Jurkat, Clone E6-1 (cell line): ENCODE measurements around the genes SNX17, PPM1G and KRTCAP3.

DNA sequence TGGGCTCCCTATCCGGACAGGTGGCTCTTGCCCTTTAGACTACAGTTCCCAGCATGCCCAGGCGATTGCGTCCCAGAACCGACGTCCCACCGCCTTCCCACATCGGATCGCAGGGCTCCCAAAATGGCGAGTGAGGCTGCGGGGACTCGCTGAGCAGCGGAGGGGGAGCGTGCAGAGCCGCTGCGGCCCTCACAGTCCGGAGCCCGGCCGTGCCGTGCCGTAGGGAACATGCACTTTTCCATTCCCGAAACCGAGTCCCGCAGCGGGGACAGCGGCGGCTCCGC is at the start of gene SNX17:
TSS of gene SNX17 (plus strand) at position 101 of the 284 bp plus-strand sequence.
- RRBS = no CpG with 5 or more reads among the region's 27 CpGs

DNA sequence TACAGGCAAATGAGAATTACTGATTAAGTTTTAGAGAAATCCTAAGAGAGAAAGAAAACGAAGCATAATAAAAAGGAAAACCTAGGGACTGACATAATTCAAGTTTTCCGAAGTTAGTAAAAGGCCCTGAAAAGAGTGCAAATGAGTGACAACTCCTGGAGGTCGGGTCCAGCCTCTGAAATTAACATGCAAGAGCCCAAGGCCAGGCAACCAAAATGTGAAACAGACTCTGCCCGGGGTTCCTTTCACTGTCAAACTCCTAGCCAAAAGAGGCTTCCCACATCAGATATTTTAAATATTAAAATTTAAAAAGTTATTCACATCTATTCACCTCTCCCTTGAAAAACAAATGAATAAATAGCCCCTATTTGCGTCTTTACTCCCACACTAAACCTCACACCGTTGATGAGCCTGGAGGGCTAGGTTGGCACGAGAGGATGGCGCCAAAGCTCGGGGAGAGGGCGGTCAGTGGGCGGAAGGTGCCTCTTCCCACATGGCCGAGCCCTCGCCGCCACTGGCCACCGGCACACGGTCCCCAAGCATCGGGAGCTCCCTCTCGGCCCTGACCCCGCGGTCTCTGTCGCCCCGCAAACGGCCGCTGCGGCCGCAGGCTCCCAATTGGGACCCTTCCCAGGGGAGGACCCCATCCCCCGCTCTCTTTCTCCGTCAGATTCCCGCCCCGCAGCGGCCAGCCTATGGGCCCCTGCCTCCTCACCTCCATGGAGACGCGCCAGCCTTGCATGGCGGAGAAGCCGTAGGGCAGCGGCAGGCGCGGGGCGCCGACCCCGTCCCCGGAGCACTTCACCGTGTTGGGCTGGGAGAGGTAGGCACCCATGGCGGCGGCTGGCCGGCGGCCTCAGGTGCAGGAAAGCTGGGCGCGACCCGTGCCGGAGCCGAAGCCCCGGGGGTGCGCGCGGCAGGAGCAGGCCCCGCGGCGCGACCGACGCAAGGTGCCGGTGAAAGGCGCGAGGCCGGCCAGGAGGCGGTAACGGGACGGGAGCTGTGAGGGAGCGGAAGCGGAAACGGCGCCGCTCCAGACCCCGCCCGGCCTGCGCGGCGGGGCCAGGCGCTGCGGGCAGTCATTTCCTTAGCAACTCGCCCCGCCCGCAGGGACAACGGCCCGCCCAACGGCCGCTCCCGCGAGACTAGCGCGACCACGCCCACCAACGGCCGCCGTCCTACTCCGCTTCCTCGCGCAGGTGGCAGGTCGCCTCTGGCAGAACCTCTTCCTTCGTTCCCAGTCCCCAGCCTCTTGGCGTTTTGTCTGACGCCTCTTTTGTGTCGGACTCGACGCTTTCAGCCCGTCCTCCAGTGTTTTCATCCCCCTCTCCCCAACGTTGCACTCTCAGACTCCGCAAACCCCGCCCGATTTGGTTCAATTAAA is at the start of gene PPM1G:
TSS of gene PPM1G (minus strand) at position 1,004 of the 1,384 bp plus-strand sequence.
- RRBS = 1% methylated on average over 32 of the region's 111 CpGs

DNA sequence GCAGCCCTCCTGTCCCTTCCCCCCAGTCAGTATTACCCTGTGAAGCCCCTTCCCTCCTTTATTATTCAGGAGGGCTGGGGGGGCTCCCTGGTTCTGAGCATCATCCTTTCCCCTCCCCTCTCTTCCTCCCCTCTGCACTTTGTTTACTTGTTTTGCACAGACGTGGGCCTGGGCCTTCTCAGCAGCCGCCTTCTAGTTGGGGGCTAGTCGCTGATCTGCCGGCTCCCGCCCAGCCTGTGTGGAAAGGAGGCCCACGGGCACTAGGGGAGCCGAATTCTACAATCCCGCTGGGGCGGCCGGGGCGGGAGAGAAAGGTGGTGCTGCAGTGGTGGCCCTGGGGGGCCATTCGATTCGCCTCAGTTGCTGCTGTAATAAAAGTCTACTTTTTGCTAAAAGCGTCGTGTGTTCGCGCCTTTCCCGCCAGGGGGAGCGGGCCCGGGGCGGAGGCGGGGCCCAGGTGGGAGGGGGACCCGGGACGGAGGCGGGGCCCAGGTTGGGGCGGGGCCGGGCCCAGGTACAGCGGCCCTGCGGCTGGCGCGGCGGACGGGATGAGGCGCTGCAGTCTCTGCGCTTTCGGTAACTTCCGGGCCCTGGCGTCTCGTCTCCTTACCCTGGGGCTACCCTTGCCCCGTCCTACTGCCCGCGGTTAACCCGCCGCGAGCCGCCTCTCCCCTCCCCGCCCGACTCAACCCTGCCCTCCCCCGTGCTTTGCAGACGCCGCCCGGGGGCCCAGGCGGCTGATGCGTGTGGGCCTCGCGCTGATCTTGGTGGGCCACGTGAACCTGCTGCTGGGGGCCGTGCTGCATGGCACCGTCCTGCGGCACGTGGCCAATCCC is at the start of gene KRTCAP3:
TSS of gene KRTCAP3 (plus strand) at position 517 of the 836 bp plus-strand sequence.
- RRBS = 97% methylated on average over 4 of the region's 61 CpGs

DNA sequence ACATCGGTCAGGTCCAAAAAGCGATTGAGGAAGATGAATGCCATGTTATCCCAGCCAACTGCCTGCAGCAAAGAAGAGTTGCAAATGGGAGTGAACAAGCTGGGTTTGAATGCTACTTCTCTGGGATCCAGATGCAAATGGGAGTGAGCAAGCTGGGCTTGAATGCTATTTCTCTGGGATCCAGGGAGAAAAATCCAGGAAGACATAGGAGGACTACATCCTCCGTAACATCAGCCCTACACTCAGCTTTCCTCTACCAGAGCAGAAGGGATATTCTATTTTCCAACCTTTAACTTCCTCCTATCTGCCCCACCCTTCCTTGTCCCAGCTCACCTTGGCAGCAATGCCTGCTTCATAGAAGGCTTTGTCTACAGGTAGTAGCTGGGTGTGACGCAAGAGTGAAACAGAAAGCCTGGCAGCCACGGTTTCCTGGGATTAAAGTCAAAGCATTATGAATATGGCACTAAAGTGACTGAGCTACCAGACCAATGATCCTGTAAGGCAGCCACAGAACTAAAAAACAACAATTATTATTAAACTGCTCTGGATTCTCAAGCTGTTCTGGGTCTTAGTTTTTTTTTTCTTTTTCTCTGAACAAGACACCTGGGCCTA is 3.9 kb downstream of the KRTCAP3 start:
- RRBS = no CpG with 5 or more reads among the region's 5 CpGs

DNA sequence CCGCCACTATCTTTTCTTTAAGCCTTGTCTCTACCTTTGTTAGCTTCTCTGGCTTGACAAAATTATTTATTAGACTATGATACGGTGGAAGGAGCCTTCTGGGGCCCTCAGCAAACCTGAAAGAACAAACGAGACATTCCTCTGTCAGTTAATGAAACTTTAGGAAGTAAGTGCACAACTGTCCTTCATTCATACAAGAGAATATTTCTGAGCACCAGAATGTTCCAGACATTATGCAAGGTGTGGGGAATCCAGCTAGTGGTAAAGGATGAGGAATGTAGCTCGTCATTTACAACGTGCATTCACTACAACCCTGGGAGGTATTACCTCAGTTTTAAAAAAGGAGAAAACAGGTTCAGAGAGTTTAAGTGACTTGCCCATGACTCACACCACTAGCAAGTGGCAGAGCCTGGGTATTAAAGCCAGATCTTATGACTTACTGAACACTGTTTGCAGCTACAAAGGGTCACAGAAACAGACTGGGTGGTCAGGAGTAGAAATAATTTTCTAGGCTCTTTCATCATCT is 947 bp downstream of the CCDC121 start:
- RRBS = no CpG with 5 or more reads among the region's 5 CpGs

- RRBS = no CpG with 5 or more reads among the region's 2 CpGs
Observed at GRCh38 chr2:27682129-27682600, 18.5 kb downstream of the SLC4A1AP start.

- RRBS = no CpG with 5 or more reads among the region's 7 CpGs
Observed at GRCh38 chr2:27721467-27721692, 50.1 kb upstream of the MRPL33 start.

- RRBS = no CpG with 5 or more reads among the region's 10 CpGs
Observed at GRCh38 chr2:27738453-27739021, 33.0 kb upstream of the MRPL33 start.

GRCh38 chr2:27772828-27773326 is 1.4 kb downstream of the MRPL33 start:
- RRBS = no CpG with 5 or more reads among the region's 2 CpGs

DNA sequence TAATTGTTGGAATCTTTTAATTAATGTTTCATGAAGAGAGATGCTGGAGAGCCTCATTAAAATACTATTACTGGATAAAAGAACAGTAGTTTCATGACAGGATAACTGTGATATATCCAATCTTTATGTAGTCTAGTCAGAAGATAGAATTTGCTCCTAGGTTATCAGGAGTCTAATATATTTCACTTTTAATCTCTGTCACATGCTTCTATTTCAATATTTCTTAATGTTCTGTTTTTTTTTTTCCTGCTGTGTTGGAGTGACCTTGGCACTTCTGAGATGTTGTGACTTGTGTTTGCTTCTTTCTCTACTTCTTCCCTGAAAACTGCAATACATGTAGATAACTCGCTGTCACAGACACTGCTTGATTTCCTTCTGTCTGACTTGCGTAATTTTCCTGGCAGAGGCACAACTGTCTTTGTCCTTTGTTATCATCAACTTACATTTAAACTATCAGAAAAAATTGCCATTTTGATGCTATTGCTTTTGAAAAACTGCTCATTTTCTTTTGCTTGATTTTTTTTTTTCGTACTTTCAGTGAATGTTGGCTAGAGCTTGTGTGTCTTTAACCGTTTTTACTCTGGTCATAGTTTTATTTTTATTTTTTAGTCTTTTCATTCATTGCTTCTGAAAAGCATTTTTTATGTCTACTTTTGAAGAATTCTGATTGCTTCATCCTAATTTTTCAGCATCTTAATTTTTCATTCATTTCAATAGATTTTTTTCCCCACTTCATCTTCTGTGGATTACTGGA is 69.0 kb downstream of the BABAM2 start:
- RRBS = no CpG with 5 or more reads among the region's 4 CpGs

- RRBS = no CpG with 5 or more reads among the region's 4 CpGs
Observed at GRCh38 chr2:28134161-28134766, 243.7 kb downstream of the BABAM2 start.

- RRBS = no CpG with 5 or more reads among the region's 4 CpGs
Observed at GRCh38 chr2:28163365-28163959, 229.2 kb upstream of the FOSL2 start.

DNA sequence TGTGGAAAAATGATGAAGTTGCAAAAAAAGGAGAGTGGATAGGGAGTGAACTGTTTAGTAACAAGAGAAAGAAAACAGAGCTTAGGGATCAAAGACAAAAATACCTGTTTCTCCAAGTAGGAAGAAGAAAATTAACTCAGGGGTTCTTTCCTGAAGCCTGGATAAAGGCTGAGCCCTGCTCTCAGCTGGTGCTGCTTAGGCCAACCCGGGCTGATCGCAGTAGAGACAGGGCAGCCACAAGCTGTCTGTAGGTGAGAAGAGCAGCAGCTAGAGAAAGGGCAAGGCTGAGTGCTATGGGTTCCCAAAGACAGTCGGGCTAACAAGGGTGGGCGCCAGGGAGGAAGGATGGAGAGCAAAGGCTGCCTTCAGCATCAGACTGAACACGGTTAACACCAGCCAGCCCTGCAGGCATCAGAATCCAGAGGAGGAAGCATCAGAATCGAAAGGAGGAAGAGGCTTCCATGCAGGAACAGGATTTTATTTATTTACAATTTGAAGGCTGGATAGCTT is 167.6 kb upstream of the FOSL2 start:
- RRBS = no CpG with 5 or more reads among the region's 6 CpGs

DNA sequence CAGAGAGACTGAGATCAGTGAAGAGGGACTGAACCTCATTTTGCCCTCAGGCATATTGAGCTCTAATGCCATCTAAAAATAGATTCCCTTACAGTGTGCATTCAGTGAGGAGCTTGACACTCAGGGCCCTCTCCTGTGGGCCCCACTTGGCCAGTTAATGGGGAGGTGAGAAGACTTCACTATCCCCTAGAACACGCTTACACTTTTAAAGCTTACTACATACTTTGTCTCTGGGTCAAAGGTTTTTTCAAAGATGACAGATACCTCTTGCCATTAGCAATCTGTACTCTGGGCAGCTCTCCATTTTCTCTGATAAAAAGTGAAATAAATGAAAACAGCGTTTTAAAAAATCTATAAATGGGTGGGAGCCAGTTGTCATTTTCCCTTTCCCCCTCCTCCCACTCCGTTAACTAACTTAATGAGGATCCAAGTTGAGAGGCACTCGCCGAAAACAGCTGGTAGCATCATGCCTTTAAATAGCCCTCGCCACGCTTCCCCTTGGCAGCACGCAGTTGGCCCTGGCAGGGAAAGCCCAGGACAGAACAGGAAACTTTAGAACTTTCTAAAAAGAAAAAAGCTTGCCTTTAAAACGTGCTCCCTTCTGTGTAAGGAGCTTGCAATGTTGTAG is 58.9 kb upstream of the FOSL2 start:
- RRBS = no CpG with 5 or more reads among the region's 9 CpGs

GRCh38 chr2:28347736-28348666 is 44.7 kb upstream of the FOSL2 start:
- RRBS = 26% methylated on average over 2 of the region's 27 CpGs

GRCh38 chr2:28355956-28356606 is 36.6 kb upstream of the FOSL2 start:
- RRBS = no CpG with 5 or more reads among the region's 12 CpGs

DNA sequence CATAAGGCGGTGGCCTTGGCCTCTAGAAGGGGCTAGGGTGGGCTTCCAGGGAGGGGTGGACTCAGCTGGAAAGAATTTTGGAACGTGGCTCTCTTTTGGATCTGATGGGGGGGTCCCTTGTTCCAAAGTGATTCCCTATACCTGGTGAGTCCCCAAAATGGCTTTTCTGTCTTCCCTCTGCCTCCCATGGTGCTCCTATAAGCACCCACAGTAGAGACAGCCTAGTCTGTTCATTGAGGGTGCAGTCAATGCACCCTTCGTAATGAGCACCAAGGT is 2.2 kb downstream of the FOSL2 start:
- RRBS = no CpG with 5 or more reads among the region's 3 CpGs

DNA sequence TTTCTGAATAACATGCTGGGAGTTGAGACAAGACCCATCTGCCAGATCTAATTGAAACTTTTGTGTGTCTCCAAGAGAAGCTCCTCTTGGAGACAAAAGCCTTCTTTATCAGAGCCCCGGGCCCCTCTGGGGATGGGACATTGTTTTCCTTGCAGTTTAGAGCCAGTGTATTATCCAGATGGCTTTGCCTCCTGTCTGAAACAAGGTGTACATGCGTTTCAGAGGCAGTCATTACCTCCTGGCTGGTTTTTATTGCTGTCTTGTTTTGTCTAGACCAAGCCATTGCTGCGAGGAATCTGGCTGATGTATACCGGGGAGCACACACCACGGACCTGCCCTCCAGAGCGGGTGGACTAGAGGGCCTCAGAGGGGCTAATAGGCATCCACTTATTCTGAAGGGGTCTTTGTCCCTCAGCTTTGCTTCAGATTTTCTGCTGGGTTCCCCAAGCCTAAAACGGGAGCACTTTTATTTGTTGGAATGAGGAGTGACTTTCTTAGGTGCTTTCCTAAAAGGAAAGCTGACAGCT is 7.9 kb downstream of the FOSL2 start:
- RRBS = no CpG with 5 or more reads among the region's 7 CpGs

- RRBS = 19% methylated on average over 3 of the region's 10 CpGs
Observed at GRCh38 chr2:28406530-28407478, 14.1 kb downstream of the FOSL2 start.

DNA sequence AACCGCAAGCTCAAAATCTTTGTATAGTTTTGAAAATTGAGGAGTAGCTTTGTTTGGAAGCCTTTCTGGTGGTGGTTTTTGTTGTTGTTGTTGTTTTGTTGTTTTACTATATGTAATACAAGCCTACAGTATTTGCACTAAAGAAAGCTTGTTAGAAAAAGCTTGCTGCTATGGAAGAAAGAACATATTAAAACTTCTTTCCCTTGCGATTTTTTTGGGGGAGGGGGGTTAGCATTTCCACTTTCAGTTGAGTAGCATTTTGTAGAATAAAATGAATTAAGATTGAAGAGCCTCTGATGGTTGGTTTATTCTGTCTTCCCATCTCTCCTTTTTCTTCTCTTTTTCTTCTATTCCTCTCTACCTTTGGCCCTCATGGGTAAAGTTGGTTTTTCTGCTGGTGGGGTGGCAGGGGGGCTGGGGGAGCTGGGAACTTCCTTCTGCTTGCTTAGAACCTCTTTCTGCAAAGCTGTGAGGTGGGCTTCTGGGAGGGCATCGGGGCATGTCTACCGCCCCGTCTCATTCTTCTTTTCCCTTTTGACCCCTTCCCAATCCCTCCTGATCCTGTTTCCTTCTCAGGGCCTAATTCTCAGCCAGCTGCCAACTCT is 24.5 kb downstream of the FOSL2 start:
- RRBS = no CpG with 5 or more reads among the region's 5 CpGs